Metastatic Liver Carcinoma in the Adrenal Gland (tissue), 2 donors: Measurements from ENCODE around the genes CBLL2 and DDX53.

DNA sequence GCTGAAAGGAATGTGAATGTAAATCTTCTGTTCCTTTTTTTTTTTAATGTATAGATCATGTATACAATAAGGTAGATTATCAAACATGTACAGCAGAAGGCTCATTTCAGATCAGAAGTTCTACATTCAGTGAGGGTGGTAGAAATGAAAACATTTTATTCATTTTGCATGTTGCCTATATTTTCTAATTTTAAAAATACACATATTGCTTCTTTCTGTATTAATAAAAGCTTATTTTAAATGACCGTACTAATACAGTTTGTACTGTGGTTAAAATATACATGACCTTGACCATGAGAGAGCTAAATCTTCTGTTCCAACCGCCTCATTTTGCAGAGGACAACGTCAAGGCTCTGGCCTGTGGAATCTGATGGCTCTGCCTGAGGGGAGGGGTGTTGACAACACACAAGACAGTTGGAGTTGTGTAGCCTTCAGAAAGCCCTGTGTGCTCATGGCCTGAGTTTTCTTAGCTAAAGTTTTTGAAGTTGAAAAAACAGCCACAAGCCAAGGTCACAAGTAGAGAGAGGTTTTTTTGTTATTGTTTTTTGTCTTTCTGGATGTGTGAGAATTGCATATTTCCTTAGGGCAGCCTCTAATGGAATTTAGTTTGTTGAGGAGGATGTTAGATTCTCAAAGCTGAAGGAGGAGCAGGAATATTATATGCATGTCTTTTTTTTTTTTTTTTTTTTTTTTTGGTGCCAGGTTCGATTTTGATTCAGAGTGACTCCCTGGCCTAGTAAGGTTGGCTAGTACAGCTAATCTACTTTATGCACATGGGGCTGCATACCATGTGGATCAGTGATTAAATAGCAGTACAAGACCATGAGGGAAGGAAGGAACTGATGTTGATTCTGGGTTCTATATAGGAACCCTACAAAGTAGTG is 20.1 kb downstream of the SMS start:
- PRO-cap, 2 experiments = no peak in any of the 2 experiments

GRCh38 chrX:21963746-21964210 is 23.3 kb downstream of the SMS start:
- PRO-cap, 2 experiments = no peak in any of the 2 experiments

DNA sequence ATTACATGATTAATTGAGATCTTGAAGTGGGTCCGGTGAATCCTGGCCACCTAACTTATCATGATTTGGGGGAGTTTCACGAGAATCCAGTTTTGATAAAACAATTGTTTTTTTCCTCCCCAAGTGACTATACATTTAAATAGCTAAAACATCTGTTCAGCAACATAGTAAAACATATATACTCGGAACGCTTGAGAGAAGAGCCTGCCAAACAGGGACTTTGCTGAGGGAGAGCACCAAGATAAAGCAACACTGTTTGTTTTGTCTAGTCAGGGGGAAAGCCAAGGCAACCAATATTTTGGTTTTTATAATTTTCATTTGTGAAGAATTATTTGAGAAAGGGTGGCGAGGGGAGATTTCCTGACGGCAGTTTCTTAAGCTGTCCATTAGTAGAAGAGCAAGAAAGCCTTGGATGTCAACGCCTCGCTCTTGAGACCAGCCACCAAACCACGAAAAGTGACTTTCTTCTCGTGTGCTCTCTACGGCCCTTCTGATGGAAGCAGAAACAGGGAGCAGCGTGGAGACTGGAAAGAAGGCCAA is 458 bp downstream of the PHEX start:
- PRO-cap, 2 experiments = no peak in any of the 2 experiments

- PRO-cap, 2 experiments = no peak in any of the 2 experiments
Observed at GRCh38 chrX:22272714-22273134, at the start of gene CBLL2. CBLL2 (plus strand) TSS chrX:22272913.

- PRO-cap, 2 experiments = no peak in any of the 2 experiments
Observed at GRCh38 chrX:22699481-22700029, 300.2 kb upstream of the DDX53 start.

DNA sequence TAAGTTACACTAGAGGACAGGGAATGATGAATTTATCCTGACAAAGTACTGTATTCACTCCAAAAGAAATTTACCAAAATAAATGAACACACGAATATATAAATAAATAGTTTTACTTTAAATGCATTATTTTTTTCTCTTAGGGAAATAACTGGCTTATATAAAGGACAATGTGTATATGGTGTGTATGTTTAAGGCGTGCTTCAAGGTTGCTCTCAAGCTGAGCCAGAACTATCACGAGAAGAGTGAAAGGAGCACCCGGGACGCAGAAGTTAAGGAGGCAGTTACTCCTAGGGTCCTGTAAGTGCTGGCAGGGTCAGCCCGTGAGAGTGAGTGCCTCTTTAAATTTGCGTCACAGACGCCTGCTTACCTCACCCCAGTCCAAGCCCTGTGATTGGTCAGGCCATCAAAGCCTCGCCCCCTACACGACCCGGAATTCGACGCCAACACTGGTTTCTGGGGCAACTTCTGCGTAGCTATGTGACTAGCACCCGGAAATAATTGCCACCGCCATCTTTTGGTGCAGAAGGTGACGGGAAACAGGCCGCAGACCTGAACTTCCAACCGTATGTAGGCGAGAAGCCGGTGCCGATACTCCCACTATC is at the start of gene DDX53:
TSS of gene DDX53 (plus strand) at position 513 of the 605 bp plus-strand sequence.
- PRO-cap, 2 experiments = no peak in any of the 2 experiments

- PRO-cap, 2 experiments = no peak in any of the 2 experiments
Observed at GRCh38 chrX:23333056-23333878, 1.4 kb upstream of the PTCHD1 start.

GRCh38 chrX:23373360-23373903 is 38.8 kb downstream of the PTCHD1 start:
- PRO-cap, 2 experiments = no peak in any of the 2 experiments

GRCh38 chrX:23764381-23765154 is 18.4 kb upstream of the SAT1 start:
- PRO-cap, 2 experiments = no peak in any of the 2 experiments

GRCh38 chrX:23773038-23773521 is 9.9 kb upstream of the SAT1 start:
- PRO-cap, 2 experiments = no peak in any of the 2 experiments

GRCh38 chrX:23807072-23807954 is 24.3 kb downstream of the SAT1 start:
- PRO-cap, 2 experiments = no peak in any of the 2 experiments

- PRO-cap, 2 experiments = no peak in any of the 2 experiments
Observed at GRCh38 chrX:23838851-23839223, 55.9 kb downstream of the SAT1 start.

DNA sequence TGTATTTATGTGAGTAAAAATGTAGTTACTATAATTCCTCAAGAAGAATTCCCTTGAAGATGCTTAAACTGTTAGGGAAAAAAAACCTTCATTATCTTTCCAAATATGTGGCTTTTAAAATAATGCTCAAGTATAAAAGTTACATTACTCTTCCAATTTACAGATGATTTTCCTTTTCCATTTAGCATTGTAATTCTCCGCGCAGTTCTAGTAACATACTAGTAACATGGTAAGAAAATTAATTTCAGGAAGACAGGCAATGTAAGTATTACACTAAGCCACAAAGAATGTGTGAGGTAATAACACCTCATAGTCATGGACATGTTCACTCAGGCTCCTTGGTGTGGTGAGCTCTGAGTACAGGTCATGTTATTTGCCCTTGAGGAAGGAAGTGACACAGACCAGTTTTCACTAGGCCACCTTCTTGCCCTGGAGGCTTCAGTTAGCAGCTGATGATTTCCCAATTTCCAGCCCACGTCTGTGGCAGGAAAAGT is 6.8 kb downstream of the APOO start:
- PRO-cap, 2 experiments = no peak in any of the 2 experiments

DNA sequence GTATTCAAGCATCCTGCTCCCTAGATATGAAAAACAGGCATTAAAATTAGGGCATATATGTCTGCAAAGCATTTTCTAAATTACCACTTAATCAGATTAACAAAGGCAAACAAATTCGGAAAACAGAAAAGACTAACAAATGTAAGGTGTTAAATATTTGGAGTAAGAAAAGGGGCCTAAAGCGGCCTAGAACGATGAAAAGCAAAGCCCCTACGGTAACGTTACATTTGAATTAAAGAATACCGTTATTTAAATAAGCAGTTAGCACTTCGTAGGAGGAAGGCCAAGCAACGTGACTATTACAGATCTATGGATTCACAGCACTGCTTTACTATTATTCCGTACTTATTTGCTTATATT is 3.1 kb downstream of the KLHL15 start:
- PRO-cap, 2 experiments = no peak in any of the 2 experiments

GRCh38 chrX:24063400-24064616 is 9.1 kb downstream of the EIF2S3 start:
- PRO-cap, 2 experiments = no peak in any of the 2 experiments

DNA sequence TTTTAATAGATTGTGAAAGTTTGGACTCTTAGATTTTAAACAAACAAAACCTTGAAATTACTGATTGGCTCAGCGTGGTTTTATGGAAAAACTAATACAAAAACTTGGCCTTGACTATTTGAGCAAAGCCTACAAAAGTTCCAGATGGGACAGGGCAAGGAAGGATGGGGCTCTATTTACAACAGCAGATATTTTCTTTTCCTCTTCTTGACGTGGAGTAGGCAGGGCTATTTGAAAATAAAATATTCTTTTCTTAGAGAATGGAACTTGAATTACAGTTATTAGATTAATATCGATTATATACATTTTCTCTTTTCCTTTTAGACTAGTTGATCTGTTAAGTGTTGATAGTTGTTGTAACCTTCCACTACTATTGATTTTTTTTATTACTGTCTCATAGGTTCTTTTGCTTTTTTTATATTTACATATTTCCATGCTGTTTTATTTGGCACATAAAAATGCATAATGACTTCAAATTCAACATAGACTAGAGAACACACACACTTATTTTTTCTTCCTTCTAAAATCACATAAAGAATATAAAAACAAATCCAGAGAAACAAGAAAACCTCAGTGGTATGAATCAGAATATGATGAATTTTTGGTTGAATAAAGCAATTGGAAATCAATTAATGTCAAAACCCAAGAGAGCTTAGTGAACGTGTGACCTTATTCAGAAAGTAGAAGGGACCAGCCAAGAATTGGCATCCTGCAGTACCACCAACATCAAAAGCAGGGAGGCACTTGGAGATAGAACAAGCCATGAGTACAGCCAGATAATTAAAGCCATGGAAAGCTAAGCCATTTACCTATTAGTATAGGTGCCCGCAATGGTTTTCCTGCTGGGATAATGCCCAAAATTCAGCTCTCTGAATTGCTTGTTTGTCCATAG is 16.9 kb downstream of the ZFX start:
- PRO-cap, 2 experiments = no peak in any of the 2 experiments

GRCh38 chrX:24171024-24171440 is 21.5 kb downstream of the ZFX start:
- PRO-cap, 2 experiments = no peak in any of the 2 experiments

DNA sequence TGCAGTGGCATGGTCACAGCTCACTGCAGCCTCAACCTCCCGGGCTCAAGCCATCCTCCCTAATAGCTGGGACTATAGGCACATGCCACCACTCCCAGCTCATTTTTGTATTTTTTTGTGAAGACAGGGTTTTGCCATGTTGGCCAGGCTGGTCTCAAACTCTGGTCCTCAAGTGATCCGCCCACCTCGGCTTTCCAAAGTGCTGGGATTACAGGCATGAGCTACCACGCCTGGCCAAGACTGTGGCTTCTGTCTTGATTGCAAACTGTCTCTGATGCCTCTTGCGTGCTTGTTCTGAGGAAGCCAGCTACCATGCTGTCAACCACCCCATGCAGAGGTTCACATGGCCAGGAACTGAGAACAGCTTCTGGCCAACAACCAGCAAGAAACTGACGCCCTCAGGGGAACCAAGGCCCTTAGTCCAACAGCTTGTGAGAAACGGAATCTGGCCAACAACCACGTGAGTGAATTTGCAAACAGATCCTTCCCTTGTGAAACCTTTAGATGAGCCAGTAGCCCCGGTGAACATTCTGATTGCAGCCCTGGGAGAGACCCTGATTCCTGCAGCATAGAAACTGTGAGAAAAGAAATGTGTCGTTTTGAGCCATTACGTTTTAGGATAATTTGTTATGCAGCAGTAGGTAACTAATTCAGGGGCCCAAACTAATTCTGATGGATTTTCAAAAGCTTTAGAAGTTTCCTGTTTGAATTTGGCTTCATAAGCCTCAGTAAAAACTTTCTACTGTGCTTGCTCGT is 71.1 kb downstream of the SUPT20HL2 start:
- PRO-cap, 2 experiments = peak in 1 of 2 experiments; most common plus-strand start position 512 of the sequence (in 1)

DNA sequence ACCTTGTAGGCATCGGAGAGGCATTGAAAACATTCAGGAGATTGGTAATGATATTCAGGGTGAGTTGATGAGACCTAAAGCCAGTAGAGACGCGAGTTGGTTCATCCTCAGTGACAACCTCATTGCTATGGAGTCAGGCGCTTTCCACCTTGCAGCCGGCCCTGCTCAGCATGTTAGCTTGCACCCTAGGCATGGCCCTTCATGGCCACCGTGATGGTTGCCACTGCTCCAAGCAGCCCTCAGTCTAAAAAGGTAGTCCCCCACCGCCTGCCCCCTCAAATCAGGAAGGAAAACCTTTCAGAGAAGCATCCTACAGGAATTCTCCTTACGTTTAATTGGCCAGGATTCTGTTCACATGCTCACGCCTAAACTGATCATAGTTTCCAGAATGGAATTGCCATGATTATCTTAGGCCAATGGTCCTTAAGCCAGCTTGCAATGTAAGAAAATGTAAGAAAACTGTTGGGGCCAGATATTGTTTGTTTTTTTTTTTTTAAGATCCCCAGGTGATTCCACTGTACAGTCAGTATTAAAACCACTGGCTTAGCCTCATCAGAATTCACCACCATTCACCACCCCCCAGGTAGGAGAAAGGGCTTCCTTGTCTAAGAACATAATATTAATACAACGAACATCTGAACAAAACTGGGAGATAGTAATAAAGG is 114.4 kb downstream of the POLA1 start:
- PRO-cap, 2 experiments = no peak in any of the 2 experiments

- PRO-cap, 2 experiments = no peak in any of the 2 experiments
Observed at GRCh38 chrX:25001856-25002154, 14.0 kb downstream of the ARX start.